ENCODE measurements around the gene HPCAL4.

GRCh38 chr1:39385508-39386028, 105.9 kb upstream of the BMP8A start:
- PRO-cap: no peak

DNA sequence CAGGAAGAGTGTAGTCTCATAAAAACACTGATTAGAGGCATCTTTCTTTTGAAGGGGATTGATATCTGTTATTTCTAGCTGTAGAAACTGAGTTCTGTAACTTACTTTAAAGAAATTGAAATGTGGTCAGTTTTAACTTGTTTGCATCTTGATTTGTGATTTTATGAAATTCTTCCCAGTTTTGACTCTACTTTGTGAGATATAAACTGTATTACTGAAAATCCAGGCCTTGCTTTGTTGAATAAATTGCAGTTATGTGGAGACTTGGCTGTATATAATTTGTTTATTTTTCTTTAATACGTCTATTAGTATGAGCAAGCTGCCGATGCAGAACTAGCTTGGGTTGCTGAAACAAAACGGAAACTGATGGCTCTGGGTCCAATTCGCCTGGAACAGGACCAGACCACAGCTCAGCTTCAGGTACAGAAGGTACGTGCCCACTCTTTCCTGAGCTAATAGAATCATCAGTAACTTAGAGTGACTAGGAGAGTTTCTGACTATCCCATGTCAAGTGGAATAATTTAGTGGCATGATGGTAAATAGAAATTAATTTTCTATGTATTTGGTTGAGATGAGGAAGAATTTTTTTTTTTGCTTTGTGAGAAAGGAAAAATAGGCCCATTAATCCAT, 59.1 kb upstream of the BMP8A start:
- PRO-cap: no peak

DNA sequence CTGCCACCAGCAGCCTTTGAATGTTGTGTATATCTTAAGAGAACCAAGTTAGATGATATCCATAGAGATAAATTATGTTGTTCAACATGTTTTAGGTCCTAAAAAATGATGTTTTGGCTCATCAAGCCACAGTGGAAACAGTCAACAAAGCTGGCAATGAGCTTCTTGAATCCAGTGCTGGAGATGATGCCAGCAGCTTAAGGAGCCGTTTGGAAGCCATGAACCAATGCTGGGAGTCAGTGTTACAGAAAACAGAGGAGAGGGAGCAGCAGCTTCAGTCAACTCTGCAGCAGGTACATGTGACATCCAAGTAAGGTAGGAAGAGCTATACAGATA, 48.8 kb upstream of the BMP8A start:
- PRO-cap: no peak

GRCh38 chr1:39515723-39516039, 24.2 kb downstream of the BMP8A start:
- PRO-cap: no peak

DNA sequence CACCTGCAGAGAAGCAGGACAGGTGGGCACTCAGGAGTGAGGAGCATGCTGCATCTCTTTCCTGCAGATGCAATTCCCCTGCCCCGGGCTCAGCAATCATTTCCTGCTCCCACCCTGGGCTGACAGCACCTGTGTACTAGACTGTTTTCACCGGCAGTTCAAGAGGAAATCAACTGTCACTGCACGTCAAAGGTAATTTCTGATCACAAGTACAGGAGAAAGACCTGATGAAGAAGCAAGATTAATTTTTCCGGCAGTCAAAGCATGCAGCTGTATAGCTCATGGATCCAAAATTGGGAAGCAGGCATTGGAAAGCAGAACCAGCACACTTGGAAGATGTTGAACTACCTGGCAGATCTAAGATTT, 8.9 kb upstream of the NT5C1A start:
- PRO-cap: no peak

GRCh38 chr1:39691240-39692177, at the start of gene HPCAL4:
Gene HPCAL4, minus strand, starts transcription at chr1:39691433.
- PRO-cap: no peak

DNA sequence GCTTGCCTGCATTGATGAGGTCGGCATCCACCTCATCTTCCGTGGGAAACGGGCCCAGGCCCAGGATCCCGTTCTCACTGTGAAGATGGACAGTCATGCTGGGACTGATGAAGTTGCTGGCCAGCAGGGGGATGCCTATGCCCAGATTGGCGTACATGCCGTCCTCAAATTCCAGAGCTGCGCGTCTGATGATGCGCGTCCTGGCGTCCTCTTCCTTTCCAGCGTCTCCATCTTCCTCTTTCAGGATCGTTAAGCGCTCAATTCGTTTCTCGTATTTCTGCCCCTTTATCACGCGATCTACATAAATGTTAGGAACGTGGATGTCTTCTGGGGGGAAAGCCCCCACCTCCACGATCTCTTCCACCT, 1.0 kb downstream of the OXCT2 start:
- PRO-cap: no peak

GRCh38 chr1:39818188-39818997, 29.7 kb upstream of the BMP8B start:
- PRO-cap: no peak

- PRO-cap: no peak
Measured at GRCh38 chr1:39849398-39850051, 33.8 kb downstream of the TRIT1 start.

DNA sequence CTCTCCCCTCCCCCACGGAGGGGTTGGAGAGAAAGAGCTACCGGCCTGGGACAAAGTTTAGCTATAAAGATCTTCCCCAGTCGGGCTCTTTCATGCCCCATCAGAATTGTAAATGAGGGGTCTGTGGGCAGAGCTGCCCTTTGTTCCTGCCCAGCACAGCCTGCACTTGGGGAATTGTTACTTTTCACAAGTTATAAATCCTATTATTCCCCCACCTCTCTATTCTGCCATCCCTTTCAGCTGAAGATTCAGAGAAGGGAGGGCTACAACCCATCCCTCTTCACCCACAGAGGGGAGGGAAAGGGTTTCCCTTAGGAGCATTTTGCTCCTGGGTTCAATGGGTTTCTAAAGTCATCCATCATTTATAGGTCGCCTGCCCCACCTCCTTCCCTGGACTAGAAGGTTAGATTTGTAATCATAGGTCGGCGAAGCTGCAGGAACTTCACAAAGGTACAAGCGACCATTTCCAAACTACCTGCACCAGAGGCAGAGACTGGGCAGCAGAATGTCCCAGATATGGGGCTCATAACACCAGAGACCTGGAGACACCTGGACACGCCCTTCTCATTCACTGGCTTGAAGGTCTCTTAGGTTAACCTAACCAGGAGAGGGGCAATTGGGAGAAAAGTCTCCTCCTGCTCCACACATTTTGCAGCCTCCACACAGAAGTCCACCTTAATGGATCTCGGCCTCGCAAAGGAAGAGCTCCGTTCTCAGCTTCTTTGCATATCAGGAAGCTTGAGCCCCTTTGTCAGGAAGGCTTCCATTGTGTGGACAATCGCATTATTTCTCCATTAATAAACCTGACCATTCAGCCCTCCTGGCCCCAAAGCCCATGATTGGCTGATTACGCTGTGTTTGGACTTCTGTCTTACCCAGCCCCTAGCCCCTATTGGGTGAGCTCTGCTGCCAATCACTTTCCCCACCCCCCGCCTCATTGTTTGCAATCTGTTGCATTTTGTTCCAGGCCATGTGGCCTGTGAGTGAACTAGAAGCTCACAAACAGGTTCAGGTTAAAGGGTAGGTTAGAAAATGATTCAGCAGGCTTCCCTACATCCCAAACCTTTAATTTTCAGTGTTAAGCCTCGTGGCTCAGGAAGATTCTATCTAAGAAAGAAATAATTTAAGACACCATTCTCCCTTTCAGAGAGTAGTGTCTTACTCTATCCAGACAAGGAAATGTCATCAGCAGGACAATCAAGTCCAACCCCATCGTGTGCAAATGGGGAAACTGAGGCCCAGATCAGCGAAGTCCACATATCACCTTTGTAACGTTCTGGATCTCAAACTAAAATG, 3.0 kb downstream of the MYCL start:
- PRO-cap: no peak

GRCh38 chr1:39958681-39959246, 3.8 kb downstream of the MFSD2A start:
- PRO-cap: no peak

- PRO-cap: no peak
Measured at GRCh38 chr1:39960566-39961113, 5.7 kb downstream of the MFSD2A start.

GRCh38 chr1:39961114-39961380, 6.1 kb downstream of the MFSD2A start:
- PRO-cap: no peak

GRCh38 chr1:39964386-39964758, 9.4 kb downstream of the MFSD2A start:
- PRO-cap: no peak

GRCh38 chr1:39981887-39982345, 27.0 kb downstream of the MFSD2A start:
- PRO-cap: no peak

GRCh38 chr1:40041168-40041621, 666 bp downstream of the CAP1 start:
- PRO-cap: no peak

DNA sequence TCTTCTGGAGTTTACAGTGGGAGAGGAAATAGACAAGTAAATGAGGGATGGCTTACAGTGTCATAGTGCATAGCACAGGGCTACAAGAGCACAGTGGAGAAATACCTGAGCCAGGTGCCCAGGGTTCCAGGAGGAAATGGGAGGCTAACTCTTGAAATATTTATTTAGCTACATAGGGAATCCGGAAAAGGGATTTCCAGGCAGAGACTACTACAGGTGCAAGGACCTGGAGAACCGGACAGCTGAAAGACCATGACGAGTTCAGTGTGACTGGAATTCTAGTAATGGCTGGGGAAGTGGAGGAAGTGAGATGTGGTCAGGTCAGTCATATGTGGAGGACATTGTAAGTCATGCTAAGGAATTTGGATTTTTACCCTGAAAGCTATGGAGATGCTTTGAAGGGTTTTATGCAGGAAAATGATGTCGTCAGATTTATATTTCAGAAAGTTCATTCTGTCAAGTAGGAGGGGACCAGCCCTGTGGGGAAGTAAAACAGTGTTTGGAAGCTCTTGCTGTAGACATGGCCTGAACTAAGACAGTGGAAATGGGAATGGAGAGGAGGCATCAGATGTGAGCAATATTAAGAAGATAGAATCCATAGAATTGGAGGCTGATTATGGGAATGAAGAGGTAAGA, 1.8 kb downstream of the CAP1 start:
- PRO-cap: no peak

- PRO-cap: no peak
Measured at GRCh38 chr1:40056957-40058042, 16.8 kb downstream of the CAP1 start.

- PRO-cap: no peak
Measured at GRCh38 chr1:40143845-40144247, 17.3 kb upstream of the RLF start.

DNA sequence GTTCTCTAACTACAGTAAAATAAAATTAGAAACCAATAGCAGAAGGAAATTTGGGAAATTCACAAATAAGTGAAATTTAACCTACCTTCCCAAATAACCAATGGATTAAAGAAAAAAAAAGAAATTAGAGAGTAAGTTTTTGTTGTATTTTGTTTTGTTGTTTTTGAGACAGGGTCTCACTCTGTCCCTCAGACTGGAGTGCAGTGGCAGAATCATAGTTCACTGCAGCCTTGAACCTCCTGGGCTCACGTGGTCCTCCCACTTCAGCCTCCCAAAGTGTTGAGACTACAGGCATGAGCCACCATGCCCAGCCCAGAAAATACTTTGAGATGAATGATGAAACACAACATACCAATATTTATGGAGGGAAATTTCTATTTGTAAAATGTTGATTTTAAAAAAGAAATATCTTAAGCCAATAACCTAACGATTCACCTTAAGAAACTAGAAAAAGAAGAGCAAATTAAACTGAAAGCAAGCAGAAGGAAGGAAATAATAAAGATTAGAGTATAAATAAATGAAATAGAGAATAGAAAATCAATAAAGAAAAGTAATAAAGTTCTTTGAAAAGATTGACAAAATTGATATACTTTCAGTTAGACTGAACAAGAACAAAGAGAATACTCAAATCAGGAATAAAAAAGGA, 32.2 kb upstream of the TMCO2 start:
- PRO-cap: no peak

All from penis (tissue), 1 donor.